Non-pigmented ciliary epithelial cell (primary cell): Measurements from ENCODE around the gene TDO2.

DNA sequence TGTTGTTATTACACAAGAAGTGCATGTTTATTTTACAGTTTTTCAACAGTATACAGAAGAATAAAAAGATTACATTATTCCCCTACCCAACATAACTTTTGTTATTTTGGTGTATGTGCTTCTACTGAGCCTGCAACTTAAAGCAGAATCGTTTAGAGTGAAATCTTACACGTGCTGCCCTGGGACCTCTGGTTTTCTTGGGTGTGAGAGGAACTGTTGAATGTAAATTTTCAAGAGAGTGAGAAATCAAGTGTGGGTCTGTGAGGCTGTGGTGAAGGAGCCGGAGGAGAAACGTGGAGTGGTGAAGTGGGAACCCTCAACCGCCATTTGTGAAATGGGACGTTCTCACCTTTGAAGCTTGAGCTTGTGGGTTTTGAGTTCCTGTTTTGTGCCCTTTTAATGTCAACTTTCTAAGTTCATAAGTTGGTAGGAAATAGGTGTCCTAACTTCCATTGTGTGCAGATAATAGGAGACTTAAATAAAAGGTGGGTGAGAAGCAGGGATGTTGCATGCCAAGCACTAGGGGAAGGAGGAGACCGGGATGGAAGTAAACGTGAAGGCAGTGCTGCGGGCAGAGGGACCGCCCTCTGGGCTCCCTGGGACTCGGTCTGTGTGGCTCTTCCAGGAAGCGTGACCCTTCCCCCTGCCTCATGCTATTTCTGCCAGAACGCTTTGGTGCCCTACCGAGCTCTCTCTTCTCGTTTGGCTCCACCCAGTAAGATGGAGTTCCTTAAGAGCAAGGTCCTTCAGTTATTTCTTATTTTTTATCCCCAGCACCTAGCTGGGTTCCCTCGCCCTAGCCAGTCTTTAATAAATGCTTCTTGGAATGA, 55.9 kb downstream of the TMEM131L start:
- RRBS, result no CpG with 5 or more reads among the region's 16 CpGs

- RRBS, result no CpG with 5 or more reads among the region's 4 CpGs
Measured at GRCh38 chr4:153553506-153554156, 87.5 kb downstream of the TMEM131L start.

DNA sequence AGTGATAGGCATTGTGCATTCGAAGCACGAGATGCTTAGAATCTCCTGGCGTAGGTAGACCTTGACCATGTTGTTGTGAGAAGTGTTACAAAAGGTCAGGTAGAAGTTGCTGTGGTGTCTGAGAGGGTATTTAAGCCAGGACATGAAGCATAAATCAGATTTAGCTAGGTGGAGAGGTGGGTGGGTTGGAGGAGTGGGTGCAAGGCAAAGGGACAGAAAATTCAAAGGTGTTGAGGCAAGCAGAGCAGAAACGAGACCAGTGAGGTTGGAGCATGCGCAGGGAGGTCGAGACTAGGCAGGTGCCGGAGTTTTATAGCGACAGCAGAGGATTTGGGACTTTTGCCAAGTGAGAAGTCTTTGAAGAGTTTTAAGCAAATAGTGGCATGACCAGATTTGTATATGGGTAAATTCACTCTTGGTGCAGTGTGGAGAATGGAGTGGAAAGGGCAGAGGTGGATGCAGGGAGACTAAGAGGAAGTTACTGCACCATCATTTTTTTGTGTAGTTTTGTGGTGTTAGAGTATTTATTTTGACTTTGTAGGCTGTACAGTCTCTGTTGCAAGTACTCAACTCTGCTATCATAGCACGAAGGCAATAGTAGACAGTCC, 107.0 kb upstream of the TLR2 start:
- RRBS, result no CpG with 5 or more reads among the region's 9 CpGs

GRCh38 chr4:153685168-153685838, 1.2 kb downstream of the TLR2 start:
- RRBS, result no CpG with 5 or more reads among the region's 3 CpGs

- RRBS, result no CpG with 5 or more reads among the region's 2 CpGs
Measured at GRCh38 chr4:153708322-153708773, 24.3 kb downstream of the TLR2 start.

DNA sequence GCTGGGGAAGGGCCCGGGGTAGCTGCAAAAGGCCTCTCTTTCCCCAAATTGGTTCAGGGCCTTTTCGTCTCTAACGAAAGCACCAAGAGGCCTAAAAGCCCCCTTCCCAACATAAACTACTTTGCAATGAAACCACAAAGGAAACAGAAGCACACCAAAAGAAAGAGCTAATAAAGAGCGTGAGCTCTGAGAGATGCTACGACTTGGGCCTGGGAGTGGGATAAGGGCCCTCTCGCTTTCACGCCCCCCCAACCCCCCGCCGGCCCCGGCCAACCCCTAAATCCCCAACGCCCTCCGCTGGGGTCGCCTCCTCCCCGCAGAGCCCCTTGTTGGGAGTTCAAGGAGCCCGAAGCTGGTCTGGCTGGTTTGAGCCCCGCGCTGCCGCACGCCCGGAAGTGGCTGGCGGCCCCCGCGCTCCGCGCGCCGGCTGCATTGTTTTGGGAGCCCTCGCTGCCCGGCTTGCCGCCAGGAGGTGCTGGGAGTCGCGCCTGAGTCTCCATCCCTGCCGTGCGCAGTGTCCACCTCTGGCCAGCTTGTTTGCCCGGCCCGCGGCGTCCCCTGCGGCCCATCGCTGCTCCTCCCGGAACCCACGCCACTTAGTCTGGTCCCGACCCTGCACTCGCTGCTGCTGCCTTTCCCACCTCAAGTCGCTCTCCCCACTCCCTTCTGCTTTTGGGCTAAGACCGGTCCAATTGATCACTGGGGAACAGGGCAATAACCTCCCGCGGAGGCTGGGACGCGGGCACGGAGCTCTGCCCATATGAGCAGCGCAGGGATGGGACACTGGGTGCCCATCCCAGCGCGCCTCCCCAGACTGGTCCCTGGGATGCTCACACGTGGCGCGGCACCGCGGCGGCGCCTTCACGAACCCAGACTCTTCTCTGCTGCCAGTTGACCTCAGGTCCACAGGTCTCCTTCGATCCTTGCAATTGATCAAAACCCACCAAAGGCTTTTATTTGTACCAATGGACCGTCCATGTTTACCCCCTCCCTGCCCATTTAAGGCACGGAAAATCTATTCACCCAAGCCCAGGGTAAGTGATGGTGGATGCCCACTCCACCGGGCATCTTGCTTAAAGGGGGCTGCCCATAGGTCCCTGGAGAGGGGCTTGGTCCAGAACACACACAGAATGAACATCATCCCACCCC, 2.2 kb upstream of the SFRP2 start:
- RRBS, result 3% methylated on average over 15 of the region's 66 CpGs

DNA sequence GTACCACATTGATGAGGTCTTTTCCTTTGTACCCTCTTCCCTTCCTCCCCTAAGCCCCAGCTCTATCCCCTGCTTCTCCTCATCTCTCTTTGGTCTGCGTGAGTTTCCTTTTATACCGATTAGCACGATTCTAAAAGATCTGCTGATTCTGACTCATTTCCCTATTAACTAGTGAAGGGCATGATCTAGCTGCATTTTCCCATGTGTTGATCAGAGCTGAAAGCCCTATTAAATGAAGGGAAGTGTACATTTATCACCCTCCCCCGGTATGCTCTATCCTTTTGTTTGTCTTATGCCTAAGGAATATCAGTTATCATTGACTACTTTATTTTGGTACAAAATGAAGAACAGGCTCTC, 181.7 kb upstream of the NPY2R start:
- RRBS, result no CpG with 5 or more reads among the region's 4 CpGs

GRCh38 chr4:155107080-155107545, 101.3 kb upstream of the NPY2R start:
- RRBS, result no CpG with 5 or more reads among the region's 4 CpGs

DNA sequence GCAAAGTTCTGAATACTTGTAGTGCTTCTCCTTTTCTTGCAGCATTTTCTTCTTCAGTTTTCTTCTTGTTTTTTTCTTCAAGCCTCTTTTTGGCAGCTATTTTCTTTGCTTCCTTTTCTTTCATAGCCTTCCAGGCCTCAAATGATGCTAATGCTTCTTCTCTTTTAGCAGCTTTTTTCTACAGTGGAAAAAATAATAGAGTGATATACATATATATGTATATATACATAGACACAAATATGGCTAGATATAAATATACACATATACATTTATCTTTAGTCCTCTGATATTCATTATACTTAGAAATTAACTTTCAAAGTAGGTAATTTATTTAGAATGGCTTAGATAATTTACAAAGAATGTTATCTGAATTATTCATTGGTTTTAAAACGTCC, 23.6 kb downstream of the MAP9 start:
- RRBS, result no CpG with 5 or more reads among the region's 1 CpG

GRCh38 chr4:155526516-155526911, 140.1 kb upstream of the GUCY1A1 start:
- RRBS, result no CpG with 5 or more reads among the region's 5 CpGs

- RRBS, result no CpG with 5 or more reads among the region's 1 CpG
Measured at GRCh38 chr4:155903395-155903775, at the start of gene TDO2. TDO2 (plus strand) TSS chr4:155903696.

GRCh38 chr4:156774260-156774899, 197.2 kb downstream of the PDGFC start:
- RRBS, result no CpG with 5 or more reads among the region's 6 CpGs

DNA sequence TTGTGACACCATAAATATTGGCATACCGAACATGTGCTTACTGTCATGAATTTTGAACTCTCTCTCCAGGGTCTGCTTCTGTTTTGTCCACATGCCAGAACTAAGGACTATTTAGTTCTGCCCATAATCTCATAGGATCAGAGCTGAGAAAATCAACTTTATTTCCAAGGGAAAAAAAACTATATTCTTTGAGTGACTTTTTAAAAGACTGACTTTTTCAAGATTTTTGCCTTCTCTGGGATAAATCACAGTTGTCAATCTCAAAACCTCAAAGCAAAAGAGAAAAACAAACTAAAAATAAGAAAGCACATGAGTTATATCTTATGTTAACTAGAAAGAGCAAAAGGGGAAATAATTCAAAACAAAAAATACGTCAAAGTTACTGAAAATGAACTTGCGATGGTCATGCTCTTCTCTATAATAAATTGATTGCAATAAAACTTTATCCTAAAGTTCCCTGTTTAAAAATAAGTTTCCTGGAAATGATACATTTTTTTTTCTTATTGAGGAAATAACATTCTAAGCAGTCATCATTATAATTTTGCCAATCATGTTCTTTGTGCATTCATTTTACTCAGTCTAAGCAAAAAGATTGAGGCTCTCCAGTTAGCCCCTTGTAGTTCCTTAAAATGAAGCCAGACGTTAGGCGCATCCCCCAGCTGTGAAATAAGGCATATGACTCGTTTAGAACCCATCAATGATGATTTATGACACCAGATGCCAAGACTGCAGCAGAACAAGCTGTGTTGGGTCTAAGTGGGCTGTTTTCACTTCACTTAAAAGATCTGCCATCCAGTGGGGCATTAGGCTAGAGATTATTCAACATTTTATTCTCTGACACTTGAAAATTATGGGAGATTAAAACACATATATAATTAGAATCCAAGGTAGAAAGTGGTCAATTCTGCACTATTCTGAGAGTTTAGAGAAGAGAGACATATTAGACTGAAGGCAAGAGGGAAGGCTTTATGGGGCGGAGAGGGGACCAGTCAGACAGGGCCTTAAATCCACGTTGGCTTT, 17.1 kb downstream of the PDGFC start:
- RRBS, result no CpG with 5 or more reads among the region's 8 CpGs

- RRBS, result no CpG with 5 or more reads among the region's 3 CpGs
Measured at GRCh38 chr4:156957318-156957960, 14.2 kb downstream of the PDGFC start.

DNA sequence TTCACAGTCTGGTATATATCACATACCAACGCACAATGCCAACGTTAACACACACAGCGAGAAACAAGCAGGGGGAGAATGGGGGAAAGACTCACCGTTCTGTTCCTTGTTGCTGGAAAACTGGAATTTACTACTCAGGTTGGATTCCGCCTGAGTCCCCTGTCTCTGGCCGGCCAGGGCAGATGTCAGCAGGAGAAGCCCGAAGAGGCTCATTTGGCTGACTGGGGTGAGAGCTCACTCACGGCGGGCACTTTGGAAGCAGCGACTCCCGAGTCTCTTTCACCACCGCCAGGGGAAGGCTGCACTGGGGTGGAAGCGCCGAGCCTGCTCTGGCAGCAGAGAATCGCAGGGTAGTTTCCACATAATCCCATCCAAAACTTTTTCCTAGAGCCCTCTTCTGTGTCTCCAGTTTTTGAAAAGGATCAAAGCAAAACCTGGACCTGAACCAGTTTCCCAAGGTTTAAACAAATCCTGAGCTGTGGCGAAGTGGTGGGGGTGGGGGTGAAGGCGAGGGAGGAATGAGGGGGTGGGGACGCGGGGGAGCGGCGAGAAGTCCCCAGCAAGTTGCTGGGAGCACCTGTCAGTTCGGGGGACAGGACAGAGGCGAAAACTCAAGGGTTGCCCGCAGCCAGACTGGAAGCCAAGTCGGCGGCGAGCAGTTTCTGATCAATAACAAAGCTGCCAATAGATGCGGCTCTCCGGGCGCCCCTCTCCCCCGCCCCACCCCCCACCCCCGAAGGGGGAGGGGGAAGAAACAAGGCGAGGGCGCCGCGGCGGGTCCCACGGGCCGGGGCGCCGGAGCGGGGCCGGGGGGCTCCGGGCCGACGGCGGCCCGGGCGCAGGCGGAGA, 684 bp downstream of the PDGFC start:
- RRBS, result under 1% methylated on average over 13 of the region's 50 CpGs

DNA sequence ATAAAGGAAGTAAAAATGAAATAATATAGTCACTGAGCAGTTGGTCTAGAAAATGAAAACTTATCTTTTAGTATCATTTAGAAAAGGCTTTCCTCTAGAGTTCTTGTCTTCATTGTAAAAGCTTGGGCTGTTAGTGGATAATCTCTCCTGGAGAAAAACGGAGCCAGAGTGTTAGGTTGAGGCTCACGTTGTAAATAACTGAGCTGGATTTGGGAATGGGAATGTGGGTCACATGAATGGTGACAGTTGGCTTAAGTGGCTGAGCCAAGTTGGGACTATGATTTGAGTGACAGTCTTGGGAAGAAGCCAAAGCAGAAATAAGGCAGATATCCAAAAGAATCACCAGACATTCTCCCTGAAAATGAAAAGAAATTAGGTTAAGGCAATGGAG, 33.5 kb upstream of the PDGFC start:
- RRBS, result no CpG with 5 or more reads among the region's 2 CpGs

- RRBS, result no CpG with 5 or more reads among the region's 13 CpGs
Measured at GRCh38 chr4:157823667-157824559, 348.9 kb downstream of the GASK1B start.

GRCh38 chr4:158171115-158171729, 1.6 kb downstream of the GASK1B start:
- RRBS, result 49% methylated on average over 6 of the region's 22 CpGs

- RRBS, result no CpG with 5 or more reads among the region's 1 CpG
Measured at GRCh38 chr4:158668557-158669235, 3.0 kb downstream of the C4orf46 start.

DNA sequence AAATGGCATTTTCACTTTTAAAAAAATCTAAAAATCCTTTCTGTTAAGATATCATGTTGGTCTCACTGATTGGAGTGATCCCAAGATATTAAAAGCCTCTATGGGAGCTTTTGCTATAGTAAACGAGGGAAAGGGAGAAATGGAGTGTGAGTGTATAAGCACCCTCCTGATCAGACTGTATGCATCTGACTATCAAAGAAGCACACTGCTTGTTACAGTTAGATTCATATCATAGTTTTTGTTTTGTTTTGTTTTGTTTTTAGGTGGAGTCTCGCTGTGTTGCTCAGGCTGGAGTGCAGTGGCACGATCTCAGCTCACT, 34.8 kb downstream of the FNIP2 start:
- RRBS, result no CpG with 5 or more reads among the region's 3 CpGs